Aortic smooth muscle cell (primary cell): ENCODE results near the genes CNTNAP1, EZH1, RAMP2 and TMEM106A.

- RRBS: no CpG with 5 or more reads among the region's 2 CpGs
Measured at GRCh38 chr17:42398455-42398886, 10.2 kb upstream of the STAT3 start.

- RRBS: no CpG with 5 or more reads among the region's 8 CpGs
Measured at GRCh38 chr17:42537919-42538655, 2.0 kb downstream of the NAGLU start.

DNA sequence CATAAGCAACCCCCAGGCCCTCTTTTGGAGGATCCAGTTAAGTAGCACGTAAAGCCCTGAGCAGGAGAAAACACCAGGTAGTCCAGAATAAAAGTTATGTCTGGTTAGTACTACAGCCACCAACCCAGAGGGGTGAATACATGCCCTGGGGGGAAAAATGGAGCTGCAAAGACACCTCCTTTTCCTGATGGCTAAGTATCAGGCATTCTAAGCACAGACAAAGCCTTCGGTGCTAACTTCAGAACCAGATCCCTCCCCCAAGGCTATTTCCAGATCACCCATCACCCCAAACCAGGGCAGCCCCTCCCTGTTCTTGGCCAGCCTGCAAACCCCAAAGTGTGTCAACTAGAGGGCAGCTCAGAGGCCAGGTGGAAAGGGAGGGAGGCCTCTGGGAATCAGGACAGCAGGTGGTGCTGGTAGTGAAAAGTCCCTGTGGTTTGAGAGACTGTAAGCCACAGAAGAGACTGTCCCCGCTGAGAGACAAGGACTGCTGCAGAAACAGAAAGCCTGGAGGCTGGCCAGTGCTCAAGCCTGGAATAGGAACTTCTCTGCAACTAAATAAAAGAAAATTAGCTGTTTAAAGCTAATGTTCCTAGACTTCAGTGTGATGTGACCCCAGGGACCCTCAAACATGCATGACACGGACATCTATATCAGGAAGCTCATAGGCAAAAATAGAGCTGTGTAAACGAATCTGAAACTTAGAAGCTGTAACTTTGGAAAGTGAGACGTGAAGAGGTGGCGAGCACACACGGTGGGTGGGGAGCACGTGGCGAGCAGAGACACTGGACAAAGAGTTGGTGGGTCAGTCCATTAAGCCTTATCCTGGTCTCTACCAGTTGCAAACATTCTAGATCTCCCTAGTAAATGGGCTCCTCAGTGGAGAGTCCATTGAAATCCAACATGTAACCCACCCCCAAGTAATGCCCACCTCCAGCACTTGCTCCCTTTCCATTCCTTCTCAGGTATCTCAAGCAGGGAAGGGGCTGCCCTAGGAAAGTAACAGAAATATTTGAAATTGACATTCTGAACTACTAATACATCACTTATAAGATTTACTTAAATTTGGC, 9.2 kb downstream of the TUBG1 start:
- RRBS: no CpG with 5 or more reads among the region's 10 CpGs

DNA sequence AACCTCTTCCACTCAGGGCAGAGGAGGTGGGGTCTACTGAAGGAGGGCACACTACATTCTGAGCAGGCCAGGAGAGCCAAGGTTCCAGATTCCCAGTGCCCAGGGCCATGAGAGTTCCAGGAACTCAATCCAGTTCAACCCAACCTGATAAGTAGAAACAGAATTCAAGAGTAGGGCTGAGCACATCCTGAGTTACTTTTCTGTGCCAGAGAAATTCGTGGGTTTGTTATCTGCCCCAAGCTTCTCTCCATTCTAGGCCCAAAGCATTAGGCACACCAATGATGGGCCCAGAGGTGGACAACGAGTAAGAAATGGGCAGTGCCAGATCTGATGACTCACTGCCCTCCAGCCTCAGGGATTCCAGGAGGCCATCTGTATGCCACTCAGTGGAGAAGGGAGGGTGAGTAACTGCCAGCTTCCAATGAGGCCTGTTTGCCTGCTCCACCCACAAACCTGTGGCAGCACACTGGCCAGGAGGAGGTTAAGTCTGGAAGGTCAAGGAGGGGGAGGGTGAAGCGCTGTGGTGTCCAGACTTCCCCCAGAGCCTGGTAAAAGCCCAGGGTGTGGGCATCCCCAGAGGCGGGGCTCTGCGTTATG, 8.3 kb downstream of the TUBG2 start:
- RRBS: no CpG with 5 or more reads among the region's 5 CpGs

- RRBS: no CpG with 5 or more reads among the region's 18 CpGs
Measured at GRCh38 chr17:42678925-42679495, 2.2 kb upstream of the PLEKHH3 start.

- RRBS: 1% methylated on average over 20 of the region's 52 CpGs
Measured at GRCh38 chr17:42682162-42683355, at the start of gene CNTNAP1. Gene CNTNAP1 (plus strand): TSS chr17:42682531.

GRCh38 chr17:42744134-42745312, at the start of gene EZH1:
Gene EZH1 (minus strand): TSS chr17:42745040.
- RRBS: 2% methylated on average over 26 of the region's 80 CpGs

DNA sequence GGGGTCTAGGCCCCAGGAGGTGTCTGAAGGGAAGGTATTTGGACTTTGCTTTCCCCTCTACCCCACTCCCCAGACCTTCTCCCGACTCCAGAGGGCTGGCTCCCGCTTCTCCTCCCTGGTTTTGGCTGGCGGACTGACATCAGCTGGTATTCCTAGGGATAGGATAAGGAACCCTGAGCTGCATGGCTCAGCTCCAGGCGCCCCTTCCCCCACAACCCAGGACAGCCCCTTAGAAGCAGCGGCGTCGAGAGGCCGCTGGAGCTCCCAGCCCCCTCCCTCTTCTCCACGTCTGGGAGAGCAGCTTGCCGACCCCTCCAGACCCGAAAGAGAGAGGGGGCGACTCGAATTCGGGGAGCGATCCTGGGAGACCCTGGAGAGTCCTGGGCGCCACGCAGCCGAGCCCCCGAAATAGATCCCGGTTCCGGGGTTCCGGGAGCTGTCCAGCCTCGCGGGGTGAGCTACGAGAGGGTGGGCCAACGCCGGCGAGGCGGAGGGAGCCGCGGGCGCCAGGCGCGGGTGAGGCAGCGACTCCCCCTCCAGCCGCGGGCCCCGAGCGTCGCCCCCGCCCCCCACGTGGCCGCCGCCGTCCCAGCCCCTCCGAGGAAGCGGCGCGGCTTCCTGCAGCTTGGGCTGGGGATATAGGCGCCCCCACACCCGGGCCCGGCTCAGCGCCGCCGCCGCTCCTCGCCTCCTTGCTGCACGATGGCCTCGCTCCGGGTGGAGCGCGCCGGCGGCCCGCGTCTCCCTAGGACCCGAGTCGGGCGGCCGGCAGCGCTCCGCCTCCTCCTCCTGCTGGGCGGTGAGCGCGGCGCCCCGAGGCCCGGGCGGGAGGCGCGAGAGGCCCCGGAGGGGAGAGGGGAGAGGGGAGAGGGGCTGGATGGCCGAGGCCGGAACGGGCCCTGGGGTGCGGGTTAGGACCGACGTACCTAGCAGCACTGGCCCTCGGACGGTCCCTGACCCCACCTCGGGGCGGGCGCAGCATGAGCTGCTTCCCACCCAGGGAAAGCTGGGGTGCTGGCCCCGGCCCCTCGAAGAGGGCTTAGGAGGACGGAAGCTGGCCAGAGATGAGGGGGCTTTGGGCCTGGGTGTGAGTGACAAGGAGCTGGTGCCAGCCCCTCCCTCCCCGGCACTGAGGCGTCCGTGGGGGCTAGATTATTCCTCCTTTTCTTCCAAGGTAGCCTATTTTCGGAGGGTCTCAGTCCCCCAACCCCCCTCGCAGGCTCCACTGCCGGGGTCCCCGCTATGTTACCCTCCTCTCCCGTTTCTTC, at the start of gene RAMP2:
Gene RAMP2 (plus strand): TSS at position 668 of the 1,268 bp plus-strand sequence.
- RRBS: 7% methylated on average over 40 of the region's 104 CpGs

GRCh38 chr17:42783875-42784392, 3.5 kb downstream of the WNK4 start:
- RRBS: 12% methylated on average over 12 of the region's 24 CpGs

- RRBS: no CpG with 5 or more reads among the region's 10 CpGs
Measured at GRCh38 chr17:42798058-42798326, 512 bp downstream of the COA3 start.

GRCh38 chr17:42854225-42854855, 3.3 kb downstream of the AOC3 start:
- RRBS: 63% methylated on average over 2 of the region's 12 CpGs

- RRBS: no CpG with 5 or more reads among the region's 2 CpGs
Measured at GRCh38 chr17:42865505-42865833, 14.5 kb downstream of the AOC3 start.

GRCh38 chr17:43091221-43092448, 33.5 kb downstream of the BRCA1 start:
- RRBS: no CpG with 5 or more reads among the region's 6 CpGs

DNA sequence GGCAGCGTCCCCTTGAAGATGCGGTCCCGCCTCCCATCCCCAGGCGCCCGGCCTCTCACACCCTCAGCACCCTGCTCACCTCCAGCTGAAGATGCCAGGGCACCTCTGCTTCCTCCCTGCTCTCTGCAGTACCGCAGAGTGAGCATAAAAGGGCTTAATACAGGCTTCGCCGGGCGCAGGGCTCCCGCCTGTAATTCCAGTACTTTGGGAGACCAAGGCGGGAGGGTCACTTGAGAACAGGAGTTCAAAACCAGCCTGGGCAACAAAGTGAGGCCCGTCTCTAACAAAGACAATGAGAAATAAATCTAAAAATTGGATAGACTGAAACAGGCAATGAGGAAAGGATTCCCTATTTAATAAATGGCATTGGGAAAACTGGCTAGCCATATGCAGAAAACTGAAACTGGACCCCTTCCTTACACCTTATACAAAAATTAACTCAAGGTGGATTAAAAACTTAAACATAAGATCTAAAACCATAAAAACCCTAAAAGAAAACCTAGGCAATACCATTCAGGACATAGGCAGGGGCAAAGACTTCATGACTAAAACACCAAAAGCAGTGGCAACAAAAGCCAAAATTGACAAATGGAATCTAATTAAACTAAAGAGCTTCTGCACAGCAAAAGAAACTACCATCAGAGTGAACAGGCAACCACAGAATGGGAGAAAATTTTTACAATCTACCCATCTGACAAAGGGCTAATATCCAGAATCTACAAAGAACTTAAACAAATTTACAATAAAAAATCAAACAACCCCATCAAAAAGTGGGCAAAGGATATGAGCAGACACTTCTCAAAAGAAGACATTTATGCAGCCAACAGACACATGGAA, 10.9 kb upstream of the BRCA1 start:
- RRBS: no CpG with 5 or more reads among the region's 12 CpGs

GRCh38 chr17:43169805-43169975, 1.3 kb upstream of the NBR1 start:
- RRBS: no CpG with 5 or more reads among the region's 9 CpGs

DNA sequence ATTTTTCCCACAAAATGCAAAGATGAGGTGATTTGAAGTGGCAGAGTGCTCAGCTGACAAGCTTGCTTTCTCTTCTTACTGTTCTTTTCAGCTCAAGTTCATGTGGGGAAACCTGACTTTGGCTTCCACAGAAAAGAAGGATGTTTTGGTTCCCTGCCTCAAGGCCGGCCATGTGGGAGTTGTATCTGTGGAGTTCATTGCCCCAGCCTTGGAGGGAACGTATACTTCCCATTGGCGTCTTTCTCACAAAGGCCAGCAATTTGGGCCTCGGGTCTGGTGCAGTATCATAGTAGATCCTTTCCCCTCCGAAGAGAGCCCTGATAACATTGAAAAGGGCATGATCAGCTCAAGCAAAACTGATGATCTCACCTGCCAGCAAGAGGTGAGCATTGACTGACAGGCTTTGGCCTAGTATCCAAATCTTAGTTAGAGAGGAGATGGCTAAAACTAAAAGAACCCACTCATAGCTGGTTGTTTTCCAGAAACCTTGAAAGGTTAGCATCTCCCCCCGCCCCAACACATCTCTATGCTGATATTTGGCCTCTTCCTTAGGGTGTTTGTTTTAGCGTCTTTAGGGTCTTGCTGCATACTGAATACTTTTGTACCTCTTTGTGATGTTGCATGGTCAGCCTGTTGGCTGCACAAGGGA, 18.3 kb upstream of the TMEM106A start:
- RRBS: no CpG with 5 or more reads among the region's 7 CpGs

GRCh38 chr17:43211371-43212530, at the start of gene TMEM106A:
Gene TMEM106A (plus strand): TSS chr17:43211875.
- RRBS: 1% methylated on average over 16 of the region's 56 CpGs

DNA sequence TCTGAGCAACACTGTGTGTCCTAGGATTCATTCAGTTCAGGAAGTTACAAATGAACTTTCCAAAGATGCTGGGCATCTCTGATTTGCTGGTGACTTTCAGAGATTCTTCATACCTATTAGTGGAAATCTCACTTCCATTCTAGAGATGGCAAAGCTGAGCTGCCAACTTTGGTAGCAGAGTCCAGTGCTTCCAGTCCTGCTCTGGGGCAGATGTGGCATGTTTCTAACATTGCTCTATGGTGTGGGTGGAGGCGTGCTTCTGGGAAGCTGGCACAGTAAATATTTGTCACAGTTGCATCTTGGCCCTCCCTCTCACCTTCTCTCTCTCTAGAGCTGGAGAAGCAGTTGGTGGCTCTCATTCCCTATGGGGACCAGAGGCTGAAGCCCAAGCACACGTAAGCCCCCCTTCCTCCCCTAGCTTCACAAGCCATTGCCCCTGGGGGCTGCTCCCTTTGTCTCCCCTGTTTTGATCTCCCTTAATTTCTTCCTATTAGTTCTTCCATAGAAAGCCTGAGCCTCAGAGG, 1.9 kb downstream of the TMEM106A start:
- RRBS: no CpG with 5 or more reads among the region's 2 CpGs

- RRBS: no CpG with 5 or more reads among the region's 24 CpGs
Measured at GRCh38 chr17:43273170-43273505, 44.7 kb upstream of the CCDC200 start.

GRCh38 chr17:43290987-43291431, 62.6 kb upstream of the CCDC200 start:
- RRBS: no CpG with 5 or more reads among the region's 26 CpGs